Bronchial lymph node (tissue), 1 donor: ENCODE measurements around the genes MPHOSPH6 and NECAB2.

DNA sequence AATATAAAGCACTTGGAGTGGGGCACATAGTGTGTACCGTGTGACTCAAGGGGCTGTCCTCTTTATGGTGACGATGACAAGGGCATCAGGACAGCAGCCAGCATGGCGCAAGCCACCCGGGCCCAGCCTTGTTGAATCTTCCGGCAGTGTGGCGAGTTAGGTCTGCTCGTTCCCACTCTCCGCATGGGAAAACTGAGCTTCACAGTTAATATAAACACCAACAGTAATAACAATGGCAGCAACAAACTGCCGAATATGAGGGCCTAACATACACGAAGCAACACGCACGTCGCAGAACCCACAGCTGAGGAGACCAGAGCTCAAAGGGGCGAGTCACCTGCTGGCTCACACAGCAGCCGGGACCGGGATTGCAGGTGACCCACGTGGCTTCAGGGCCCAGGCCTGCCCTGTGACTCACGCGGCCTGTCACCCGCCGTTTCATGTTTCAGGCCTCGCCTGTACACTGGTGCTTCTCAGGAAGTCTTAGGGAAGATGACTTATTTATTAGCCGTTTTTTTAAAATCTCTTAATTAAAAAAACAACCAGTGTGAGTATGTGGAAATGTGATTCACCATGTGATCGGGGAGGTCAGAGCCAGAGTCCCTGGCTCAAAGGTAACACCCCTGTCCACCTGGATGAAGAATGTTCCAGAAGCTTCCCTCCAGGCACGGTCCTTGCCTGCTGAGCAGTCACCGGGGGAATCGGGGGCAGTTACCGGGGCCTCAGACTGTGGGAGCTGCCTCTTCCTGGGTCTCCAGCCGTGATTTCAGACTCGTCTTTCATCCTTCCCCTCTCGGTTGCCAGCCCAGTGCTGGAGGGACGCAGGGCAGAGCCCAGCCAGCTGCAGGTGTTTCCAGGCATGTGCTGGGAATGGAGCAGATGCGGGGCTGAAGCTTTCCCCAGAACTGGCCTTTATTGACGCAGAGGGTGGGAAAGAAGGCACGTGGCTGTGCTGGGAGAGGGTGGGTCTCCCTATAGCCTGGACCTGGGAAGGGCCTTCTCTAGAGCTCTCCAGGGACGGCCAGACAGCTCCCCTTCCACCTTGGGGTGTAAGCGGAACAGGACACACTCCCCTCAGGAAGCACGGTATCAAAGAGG, 49.2 kb downstream of the CMIP start:
- PRO-cap: no peak

DNA sequence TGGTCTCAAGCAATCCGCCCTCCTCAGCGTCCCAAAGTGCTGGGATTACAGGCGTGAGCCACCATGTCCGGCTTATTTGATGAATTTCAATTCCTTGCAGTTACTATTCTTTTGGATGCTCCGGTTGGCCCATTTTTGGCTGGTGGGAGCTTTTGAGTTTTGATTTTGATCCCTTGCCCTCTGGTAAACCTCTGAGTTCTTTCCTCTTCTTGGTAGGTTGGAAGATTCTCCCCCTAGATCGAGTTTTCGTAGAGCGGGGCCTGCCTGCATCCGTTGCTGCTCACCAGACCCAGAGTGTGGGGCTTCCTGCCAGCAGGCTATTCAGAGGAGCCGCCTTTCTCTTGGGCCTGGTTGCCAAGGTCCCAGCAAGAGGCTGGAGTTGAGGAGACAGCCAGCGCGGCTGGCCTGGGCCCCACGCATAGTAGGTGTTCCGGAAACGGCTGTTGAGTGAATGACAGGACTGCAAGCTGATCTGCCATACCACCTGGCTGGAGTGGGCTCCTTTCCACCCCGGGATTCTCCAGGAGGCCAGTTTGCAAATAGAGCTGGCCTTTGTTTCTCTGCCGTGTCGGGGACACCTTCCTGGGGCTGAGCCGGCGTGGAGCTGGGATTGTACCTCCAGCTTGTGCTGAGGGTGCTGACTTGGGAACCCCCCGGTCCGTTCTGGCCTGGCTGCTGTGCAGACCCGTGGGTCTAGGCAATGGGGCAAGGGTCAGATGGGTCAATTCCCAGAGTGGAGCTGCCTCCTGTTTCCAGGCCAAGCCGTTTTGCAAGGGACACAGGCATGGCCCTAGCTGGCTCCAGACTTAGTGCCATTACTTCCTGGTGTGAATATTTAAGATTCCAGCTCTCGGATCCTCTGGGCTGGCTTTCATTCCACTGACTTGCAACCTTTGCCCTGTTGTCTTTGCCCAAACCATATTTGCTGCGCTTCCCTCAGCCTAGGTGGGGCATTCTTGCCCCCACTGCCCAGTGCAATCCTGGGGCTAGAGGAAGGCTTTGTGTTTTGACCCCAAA, 68.7 kb downstream of the CMIP start:
- PRO-cap: no peak

GRCh38 chr16:81520999-81521975, 76.7 kb downstream of the CMIP start:
- PRO-cap: unidirectional peak, minus-strand start at chr16:81521476

- PRO-cap: no peak
Observed at GRCh38 chr16:81530208-81530727, 85.7 kb downstream of the CMIP start.

DNA sequence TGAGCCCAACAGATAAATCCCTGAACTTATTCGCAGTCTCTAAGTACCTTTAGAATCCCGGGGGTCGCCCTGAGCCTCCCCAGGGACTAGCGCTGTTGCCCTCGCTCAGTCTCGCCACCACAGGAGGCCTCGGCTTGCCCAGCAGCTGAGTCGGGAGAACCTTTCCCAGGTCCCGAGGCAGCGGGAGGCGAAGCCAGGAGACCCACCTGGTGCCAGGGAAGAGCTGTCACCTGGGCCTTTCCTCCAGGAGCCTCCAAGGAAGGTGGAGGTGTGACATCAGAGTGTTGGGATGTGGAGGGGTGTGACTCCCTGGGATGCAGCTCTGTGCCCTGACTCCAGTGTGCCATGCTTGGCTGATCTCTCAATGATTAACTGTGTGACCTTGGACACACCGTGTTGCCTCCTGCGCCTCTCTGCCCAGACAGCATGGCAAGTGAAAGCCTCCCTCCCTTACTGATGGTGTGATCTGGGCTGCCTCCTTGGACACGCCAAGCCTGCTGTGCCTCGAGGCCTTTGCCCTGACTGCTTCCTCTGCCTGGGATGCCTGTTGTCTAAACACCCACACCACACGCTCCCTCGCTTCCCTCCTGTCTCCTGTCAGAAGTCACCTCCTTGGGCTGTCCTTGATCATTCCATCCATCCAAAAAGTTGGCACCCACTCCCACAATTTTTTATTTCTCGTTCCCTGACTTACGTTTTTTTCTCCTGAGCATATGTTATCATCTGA, 88.0 kb downstream of the CMIP start:
- PRO-cap: no peak

DNA sequence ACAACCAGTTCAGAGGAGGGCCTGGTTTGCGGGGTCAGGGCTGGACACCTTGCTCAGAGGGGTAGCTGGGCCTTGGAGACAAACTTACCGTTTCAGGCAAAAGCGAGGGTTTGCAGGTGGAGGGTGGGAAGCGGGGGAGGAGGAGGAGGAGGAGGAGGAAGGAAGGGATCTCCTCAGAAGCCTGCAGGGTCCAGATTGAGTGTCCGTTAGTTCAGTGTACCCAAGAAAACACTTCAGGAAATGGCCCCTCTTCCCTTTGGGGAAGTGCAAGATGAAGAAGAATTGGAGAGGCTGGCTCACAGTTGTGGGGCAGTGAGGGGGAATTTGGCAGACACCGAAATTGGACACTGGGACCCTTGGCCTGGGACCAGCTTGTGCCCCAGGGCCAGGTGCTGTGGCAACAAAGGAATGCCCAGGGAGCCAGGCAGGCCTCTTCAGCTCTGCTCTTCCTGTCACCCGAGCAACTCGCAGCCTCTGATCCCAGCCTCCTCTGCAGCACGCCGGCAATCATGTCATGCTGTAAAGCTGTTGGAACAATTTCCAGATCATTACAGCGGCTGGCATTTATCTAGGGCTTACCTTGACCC, 103.0 kb downstream of the CMIP start:
- PRO-cap: no peak

GRCh38 chr16:81552897-81553564, 108.4 kb downstream of the CMIP start:
- PRO-cap: no peak

DNA sequence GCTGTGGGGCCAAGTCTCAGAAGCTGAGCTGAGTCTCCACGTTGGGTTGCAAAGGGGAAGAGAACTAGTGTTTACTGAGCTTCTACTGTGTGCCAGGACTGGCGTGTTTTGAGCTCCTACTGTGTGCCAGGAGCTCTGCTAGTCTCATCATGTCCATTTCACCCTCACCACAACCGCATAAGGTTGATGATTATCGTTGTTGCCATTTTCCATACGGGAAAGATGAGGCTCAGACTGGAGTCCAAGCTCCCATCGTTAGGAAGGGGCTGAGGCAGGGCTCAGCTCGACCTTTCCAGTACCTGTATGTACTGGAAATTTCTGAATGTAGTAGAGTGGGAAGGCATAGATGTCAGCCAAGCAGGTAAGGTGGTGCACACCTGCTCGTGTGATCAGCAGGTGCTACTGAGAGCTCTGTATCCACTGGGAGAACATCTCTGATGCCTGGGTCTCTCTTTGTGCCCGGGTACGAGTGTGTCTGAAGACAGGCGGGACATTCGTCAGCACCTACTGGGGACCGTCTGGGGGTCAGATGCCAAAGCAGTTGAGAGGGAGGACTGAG, 157.1 kb upstream of the PLCG2 start:
- PRO-cap: no peak

DNA sequence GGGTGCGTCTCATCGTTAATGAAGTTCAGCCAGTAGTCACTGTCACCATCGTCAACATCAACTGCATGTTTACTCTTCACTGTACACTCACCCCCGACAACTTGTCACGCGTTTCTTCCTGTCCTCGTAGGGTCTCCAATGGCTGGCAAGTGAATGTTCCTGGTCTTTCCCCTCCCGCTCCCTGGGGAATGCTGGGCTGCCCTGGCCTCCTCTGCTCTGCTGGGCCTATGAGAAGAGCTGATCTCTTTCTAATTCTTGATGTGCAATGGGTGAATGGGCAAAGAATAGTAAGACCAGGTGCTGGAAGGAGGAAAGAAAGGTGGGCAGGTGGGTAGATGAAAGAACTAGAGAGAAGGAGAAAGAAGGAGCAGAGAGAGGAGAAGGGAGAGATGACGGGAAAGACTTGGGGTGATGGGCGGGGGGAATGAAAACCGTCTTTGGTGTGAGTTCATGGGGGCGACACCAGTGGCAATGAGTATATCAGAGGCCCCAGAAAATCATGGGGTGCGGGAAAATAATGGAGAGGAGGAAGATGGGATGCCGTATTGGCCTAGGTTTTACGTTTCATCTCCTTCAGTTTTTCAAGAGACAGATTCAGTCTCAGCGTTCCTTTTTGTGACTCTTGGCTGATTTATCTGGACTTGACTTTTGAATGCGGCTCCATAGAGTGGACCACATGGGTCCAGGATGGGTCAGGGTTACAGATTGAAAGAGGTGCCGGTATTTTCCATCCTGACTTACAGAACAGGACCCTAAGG, 128.8 kb upstream of the PLCG2 start:
- PRO-cap: no peak

DNA sequence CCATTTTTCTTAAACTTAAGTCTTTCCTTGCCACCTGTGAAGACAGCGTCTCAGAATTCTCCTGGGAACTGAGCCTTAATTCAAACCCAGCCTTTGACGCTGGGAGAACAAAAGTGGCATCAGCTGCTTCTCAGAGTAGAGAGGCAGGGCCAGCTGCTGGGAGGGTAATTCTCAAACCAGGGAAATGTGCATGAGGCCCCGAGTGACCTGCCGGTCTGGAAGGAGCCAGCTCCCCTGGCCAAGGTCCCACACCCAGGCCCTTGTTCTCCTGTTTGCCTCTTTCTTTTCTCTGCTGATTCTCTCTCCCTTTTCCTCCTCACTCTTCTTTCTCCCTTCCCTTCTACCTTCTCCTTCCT, 84.2 kb upstream of the PLCG2 start:
- PRO-cap: bidirectional peak, plus-strand start at position 201 of the sequence, minus-strand start at position 137 of the sequence

DNA sequence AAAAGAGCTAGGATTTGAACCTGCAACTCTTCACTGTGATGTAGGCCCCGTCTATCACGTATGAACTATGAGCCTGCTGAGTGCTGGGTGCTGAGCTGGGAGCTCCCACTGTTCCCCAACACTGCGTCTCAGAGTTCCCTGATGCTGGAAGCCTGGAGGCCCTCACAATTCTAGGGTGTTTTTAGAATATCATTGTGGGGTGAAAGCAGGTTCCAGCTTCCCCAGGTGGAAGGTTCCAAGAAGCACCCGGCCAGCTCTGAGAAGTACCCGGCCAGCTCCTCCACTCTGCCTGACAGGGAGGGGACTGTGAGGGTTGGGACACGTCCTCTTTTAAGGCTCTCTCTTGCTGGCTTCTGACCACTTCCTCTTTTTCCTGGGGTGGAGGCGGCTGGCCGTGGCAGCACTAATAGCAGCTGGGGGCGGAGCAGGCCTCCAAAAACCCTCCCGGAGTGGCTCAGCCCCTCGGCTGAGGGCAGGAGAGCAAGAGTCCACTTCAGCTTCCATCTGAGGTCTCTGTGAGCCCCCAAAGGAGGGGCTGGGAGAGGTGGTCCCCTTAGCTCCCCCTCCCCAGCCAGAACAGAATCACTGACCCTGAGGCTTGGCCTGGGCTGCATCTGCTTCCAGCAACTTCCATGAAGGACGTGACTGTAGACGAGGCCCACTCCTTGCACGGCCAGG, 26.9 kb upstream of the PLCG2 start:
- PRO-cap: bidirectional peak, plus-strand start at position 465 of the sequence, minus-strand start at position 355 of the sequence

GRCh38 chr16:82169566-82170452, at the start of gene MPHOSPH6:
Gene MPHOSPH6, minus strand, starts transcription at chr16:82170224.
- PRO-cap: bidirectional peak, plus-strand start at chr16:82170337, minus-strand start at chr16:82170215

GRCh38 chr16:82782634-82783375, 156.0 kb downstream of the CDH13 start:
- PRO-cap: unidirectional peak, minus-strand start at chr16:82782843

DNA sequence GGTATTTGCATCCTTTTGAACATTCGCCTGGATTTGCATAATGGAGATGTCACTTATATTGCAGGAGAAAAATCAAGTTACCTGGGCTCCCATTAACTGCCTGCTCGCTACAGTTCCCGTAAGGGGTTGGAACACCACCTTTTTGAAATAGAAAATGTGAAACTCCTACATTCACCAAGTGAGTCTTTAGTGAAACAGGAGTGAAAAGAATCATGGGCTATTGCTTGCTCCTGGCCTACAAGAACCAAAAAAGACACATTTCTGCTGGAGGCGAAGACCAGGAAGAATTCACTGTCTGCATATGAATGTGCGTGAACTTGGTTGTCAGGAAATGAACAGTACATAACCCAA, 518.9 kb upstream of the HSBP1 start:
- PRO-cap: no peak

GRCh38 chr16:83802783-83803277, 4.9 kb upstream of the HSBP1 start:
- PRO-cap: unidirectional peak, minus-strand start at chr16:83802990

DNA sequence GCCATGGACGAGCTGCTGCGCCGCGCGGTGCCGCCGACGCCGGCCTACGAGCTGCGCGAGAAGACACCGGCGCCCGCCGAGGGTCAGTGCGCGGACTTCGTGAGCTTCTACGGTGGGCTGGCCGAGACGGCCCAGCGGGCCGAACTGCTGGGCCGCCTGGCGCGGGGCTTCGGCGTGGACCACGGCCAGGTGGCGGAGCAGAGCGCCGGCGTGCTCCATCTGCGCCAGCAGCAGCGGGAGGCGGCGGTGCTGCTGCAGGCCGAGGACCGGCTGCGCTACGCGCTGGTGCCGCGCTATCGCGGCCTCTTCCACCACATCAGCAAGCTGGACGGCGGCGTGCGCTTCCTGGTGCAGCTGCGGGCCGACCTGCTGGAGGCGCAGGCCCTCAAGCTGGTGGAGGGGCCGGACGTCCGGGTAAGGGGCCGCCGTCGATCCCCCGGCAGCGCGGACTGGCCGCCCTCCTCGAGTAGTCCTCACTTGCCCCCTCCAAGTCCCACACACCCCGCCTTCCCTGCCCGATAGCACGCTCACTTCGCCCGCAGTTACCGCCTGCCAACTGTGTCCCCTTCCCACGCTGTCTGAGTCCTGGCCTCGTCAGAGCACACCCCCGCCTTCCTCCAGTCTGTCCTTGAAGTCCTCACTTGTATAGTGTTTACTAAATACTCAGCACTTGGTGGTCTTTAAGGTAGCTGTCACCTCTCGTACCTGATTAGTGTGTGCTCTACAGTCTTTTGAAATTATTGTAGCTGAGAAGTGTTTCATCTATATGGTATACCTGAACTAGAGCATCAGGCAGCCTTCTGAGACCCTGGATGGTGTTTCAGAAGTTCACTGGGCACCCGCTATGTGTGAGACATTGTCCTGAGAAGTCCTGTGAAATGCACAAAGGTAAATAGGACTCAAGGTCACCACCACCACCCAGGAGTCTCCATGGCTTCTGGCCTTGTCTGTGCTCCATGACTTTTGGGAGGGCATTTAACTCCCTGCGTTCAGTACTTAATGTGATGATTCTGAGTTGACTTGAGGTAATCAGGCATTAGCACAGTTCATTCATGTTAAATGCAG, 676 bp downstream of the MLYCD start:
- PRO-cap: no peak

DNA sequence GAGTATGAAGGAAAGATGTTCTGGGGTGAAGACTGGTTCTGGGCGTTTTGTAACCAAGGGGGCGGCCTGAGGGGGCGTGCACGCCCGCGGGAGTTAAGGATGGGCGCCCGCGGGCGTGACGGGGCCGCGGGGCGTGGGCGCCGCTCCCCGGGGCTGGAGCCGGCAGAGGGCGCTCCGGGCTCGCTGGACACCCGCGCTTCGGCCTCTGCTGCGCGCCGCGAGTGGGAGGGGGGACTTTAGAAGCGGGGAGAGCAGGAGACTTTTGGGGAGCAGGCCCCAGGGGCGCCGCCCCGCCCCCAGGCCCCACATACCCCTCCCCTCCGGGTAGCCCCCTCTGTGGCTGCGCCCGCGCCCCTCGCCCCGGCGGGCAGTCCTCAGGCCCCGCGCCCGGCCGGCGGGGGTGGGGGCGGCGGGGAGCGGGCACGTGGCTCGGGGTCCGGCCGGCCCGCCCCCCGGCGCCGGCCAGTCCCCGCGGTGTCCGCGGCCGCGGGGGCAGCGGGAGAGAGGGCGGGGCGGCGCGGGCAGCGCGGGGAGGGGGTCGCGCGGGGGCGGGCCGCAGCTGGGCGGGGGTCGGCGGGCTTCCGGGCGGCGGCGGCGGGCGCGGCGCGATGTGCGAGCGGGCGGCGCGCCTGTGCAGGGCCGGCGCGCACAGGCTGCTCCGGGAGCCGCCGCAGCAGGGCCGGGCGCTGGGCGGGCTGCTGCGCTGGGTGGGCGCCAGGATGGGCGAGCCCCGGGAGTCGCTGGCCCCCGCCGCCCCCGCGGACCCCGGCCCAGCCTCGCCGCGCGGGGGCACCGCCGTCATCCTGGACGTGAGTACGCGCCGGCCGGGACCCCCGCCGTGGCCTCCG, at the start of gene NECAB2:
TSS of gene NECAB2 (plus strand) at position 204 of the 848 bp plus-strand sequence.
- PRO-cap: no peak

DNA sequence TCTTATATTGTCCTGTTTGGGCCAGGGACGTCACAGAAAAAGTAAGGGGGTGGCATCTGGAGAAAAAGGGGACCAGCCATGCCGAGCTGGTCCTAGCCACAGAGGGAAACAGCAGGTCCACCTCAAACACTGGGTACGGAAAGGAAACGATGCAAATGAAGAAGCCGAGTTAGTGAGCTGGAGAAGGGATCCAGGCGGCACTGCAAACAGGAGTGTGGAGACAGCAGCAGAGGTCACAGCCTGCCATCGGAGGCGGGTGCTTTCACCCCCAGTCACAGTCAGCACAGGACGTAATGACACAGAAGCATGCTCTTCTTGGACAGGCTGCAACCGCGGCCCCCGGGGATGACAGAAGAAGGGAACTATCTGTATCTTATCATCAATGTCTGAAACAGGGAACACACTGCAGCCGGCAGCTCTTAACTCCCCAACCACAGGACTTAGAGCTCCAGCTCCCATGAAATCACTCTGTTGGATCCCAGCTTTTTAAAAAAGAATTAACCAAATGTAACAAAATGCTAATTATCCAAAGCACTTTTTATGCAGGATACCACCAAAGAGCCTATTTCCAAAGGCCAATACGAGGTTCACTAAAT, 16.1 kb upstream of the SLC38A8 start:
- PRO-cap: no peak

GRCh38 chr16:84088458-84089207, 28.1 kb downstream of the MBTPS1 start:
- PRO-cap: bidirectional peak, plus-strand start at chr16:84088926, minus-strand start at chr16:84088784

DNA sequence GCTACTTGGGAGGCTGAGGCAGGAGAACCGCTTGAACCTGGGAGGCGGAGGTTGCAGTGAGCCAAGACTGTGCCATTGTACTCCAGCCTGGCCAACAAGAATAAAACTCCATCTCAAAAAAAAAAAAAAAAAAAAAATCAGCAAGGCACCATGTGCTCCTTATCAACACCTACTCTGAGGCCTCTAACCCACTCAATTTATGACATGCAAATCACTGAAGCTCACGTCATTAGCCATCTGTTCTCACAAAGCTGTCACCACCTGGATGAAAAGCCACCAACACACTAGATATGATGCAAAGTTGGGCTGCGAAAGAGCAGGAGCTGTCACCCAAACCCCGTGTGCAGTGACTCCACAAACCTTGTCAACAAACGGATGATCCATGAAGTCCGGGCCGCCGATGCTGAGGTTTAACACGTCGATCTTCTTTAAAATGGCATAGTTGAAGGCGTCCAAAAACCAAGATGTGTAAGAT, 25.3 kb downstream of the MBTPS1 start:
- PRO-cap: unidirectional peak, plus-strand start at position 254 of the sequence; unidirectional peak, plus-strand start at position 298 of the sequence